Bile duct (tissue), 1 donor: ENCODE data around the genes MYO19, C17orf78 and SYNRG.

DNA sequence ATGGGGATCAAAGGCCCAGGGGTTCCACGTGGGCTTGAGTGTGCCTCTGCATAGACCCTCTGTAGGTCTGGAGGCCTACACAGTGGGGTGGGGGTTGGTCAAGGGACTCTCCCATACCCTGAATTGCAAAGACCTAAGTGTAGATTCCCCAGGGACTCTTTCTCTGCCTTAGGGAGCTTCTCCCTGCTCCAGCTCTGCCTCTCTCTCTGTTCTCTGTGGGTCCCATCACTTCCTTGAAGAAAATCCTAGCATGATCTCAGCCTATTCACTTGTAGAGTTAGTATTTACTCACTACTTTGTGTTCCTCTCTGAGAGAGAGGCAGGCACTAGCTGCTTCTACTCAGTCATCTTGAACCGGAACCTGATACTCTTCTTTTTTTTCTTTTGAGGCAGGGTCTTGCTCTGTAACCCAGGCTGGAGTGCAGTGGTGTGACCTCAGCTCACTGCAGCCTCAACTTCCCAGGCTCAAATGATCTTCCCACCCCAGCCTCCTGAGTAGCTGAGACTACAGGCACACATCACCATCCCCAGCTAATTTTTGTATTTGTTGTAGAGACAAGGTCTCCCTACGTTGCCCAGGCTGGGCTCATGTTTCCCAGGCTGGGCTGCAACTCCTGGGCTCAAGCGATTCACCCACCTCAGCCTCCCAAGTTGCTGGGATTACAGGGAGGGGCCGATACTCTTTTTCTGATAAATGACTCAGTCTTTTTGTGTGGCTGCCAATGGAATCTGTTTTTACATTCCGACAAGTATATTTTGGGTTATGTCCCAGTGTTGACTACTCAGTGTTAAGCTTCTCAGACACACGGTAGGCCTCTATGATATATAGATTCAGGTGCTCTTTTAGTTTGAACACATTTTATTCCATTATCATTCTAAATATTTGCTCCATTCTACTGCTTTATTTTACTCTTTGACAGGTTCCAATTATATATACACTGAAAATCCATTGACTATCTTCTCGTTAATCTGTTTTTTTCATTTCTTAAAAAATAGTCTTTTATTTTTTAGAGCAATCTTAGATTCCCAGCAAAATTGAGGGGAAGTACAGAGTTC, 58.3 kb downstream of the SLFN11 start:
- PRO-cap = no peak

- PRO-cap = no peak
Measured at GRCh38 chr17:35531242-35531522, 6.3 kb downstream of the SLFN12L start.

GRCh38 chr17:35579135-35579602, 798 bp upstream of the PEX12 start:
- PRO-cap = no peak

DNA sequence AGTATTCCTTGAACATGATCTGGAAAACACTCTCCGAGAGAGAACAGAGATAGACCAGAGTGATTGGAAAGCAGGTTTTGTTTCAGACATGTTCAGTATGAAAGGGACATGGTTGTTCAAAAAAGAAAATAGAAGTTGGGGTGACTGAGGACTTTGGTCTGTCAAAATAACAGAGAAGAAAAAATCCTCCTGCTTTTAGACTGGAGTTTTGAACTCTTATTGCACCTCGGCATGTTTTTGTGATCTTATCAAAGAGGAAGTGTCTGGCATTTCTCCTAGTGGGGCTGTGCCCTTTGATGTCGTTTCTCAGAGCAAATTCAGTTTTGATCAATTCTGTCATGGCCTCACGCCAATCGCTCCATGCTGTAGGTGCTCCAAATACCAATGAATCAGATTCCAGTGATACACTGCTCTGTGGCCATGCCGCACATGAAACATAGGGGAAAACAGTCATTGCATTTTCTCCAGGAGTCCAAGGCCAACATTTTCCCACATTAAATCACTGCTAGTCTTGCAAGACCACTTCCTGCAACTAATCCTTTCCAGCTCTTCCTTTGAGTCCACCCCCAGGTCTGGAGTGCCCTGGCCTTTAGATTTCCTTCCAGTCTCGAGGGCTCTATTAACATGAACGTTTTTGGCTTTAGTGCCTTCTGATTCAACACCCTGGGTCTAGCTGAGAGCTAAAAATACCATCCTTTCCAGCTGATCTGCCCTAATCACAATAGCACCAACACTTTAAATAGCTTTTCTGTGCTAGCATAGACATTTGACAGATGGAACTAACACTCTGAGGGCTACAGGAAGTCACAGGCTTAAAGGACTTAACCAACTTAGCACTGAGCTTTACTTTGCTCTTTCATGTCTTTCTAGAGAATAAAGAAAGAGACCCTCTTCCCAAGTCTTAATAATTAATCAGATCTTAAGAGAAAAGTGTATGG, 18.3 kb upstream of the RASL10B start:
- PRO-cap = no peak

- PRO-cap = no peak
Measured at GRCh38 chr17:35900337-35900765, 20.2 kb upstream of the CCL5 start.

- PRO-cap = no peak
Measured at GRCh38 chr17:35984140-35984872, 2.2 kb downstream of the CCL14 start.

- PRO-cap = no peak
Measured at GRCh38 chr17:36520626-36521002, 14.1 kb downstream of the MYO19 start.

DNA sequence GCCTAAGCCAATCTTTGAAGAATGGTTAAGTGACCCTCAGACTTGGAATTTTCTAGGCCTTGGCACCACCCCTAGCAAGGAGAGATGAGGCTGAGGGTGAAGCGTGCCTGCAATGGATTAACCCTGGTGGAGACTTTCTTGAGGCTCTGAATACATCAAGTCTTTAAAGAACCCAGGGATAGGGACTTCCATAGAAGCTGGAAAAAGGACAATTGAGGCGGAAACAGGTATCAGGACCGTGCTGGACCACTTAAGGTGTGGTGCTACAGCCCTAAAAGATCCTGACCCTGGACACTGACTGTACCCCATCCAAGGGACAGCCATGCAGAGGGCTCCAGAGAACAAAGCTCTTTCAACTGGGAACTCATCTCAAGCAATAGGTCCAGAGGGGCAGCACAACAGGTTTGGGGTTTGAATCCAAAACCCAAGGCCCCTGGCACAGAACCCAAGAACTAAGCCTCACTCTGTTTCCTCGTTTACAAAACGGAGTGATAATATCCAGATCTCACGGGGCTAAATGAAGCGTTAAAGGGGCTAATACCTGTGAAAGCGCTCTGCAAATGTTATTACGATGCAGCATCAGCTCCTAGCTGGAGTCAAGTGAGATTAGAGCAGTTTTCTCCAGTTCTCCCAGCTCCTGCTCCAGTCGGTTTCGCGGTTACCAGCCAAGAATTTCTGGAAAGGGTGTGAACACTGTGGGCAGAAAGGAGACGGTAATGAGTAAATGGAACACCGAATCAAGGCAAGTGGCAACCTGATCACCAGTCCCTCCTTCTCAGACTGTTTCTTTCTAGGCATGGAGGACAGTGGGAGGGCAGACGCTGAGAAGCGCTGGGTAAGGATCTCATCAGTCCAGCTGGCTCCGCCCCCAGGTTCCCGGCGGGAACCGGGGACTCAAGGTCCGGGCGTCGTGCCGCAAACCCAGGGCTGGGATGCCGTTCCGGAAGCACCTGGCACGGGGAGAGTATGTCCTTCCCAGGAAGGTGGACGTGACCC, 958 bp downstream of the MYO19 start:
- PRO-cap = bidirectional peak, plus-strand start at position 871 of the sequence, minus-strand start at position 788 of the sequence

DNA sequence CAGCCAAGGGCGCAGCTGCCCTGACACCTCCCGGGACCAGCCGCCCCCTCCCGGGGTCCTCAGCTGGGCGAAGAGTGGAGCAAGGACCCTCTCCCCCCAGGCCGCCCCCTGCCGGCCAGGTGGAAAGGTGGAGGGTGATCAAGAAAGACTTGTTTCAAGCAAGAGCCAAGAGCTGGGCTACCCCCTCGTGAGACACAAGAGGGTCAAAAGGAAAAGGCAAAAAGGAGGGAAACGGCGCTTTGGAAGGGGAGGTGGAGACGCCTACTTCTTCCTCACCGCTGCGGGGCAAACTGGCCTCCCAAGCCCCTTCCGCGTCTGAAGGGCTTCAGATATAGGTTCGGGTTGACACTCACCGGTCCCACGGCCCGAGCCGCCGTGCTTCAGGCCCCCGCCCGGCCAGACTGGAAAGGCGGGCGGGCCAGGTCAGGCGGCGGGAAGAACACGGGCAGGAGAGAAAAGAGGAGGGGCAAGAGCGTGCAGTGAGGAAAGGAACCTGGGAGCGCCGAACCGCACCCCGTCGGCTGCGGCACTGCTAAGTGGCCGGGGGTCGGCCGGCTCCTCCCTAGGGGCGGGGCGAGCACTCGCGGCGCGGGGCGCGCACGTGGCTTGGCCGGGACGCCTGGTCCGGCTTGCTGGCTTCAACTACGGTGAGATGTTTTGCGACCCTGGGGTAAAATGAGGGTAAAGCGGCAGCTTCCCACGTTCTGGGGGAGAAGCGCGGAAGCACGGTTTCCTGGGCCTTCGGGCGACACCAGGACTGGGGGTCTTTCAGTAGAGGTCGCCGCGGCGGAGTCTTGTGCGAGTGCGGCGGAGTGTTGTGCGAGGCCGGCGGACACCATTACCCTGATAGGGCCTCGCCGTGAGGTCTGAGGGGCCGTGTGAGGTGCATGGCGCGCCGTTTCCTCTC, at the start of gene MYO19:
MYO19 (minus strand) TSS at position 461 of the 907 bp plus-strand sequence.
- PRO-cap = bidirectional peak, plus-strand start at position 613 of the sequence, minus-strand start at position 403 of the sequence

DNA sequence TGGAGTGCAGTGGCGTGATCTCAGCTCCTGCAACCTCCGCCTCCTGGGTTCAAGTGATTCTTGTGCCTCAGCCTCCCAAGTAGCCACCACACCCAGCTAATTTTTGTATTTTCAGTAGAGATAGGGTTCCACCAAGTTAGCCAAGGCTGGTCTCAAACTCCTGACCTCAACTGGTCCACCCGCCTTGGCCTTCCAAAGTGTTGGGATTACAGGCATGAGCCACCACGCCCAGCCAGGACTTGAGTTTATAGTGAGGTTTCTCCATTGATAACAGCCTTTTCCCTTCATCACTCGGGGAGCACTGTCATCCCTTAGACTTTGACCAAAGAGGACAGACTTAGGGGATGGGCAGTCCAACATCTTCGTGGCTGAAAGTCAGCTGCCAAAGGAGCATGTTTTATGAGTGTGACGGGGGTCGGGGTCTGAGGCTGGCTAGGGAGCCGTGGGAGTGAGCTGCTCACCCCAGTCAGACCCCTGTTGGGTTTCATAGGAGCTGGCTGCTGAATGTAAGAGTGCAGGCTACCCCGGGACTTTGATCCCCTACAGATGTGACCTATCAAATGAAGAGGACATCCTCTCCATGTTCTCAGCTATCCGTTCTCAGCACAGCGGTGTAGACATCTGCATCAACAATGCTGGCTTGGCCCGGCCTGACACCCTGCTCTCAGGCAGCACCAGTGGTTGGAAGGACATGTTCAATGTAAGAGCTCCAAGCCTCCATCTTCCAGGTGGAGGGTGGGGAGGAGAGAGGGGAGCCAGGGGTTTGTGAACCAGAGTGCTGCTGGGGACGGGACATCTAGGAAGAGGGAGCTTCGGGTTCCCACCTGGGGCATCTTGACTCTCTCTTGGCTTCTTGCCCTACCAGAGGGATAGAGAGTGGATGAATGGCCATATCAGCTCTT, 3.1 kb downstream of the DHRS11 start:
- PRO-cap = no peak

GRCh38 chr17:36600017-36600935, 1.1 kb upstream of the MRM1 start:
- PRO-cap = no peak

GRCh38 chr17:36690583-36690799, 89.1 kb downstream of the MRM1 start:
- PRO-cap = no peak

GRCh38 chr17:36940242-36940630, 3.0 kb downstream of the LHX1 start:
- PRO-cap = no peak

GRCh38 chr17:37358122-37358429, 17.7 kb upstream of the C17orf78 start:
- PRO-cap = no peak

DNA sequence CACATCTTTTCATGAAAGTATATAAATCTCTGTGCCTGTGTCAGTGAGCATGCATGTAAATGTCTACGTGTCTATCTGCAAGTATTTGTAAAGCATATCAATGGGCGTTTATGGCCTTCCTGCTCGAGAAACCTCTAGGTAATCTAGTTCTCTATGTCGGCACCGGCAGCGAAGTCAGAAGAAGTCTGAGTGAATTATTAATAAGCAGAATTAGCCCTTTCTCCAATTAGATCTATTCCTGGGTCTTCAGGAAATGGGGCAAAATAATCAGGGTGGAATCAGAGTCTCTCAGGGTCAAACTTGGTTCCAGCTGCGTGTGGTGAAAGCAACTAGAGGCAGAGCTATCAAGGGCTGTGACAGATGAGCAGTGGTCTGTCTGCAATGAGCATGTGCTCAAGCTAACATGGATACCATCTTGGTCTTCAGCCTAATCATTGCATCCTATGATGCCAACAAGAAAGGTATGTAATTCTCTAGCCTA, at the start of gene C17orf78:
C17orf78 (plus strand) TSS at position 296 of the 481 bp plus-strand sequence.
- PRO-cap = no peak

DNA sequence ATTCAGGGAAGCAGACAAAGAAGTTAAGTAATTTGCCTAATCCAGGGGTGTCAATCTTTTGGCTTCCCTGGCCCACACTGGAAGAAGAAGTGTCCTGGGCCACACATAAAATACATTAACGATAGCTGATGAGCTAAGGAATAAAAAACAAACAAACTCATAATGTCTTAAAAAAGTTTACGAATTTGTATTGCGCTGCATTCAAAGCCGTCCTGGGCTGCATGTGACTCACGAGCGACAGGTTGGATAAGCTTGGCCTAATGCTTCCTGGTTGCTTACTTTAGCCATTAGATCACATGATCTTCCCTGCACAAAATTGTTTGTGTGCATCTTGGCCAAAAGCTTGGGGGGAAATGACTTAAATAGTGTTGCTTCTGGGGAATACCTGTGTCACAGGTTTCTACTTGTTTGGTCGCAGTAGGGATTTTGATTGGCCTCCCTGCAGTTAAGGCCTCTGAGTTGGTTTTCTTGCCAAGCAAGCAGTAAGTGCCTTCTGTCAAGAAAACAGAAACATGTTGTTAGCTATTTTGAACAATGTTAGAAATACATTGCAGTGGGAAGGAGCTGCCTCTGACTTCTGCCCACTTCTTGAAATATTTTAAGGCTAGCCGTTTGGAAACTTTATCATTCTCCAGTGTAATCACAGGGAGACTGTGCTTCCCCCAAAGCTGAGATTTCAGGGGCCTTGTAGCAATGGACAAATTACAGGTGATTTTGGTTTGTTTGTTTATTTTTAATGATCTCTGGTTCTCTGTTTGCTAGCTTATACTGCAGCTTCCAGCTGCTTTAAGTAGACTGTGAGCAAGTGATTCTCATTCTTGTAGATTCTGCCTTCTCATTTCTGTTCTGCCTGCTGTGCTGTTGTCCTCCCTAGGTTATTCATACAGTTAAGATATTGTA, 39.5 kb upstream of the DUSP14 start:
- PRO-cap = no peak

- PRO-cap = no peak
Measured at GRCh38 chr17:37587495-37588162, 21.6 kb downstream of the SYNRG start.

- PRO-cap = unidirectional peak, minus-strand start at chr17:37606192
Measured at GRCh38 chr17:37606104-37606506, 3.1 kb downstream of the SYNRG start.

DNA sequence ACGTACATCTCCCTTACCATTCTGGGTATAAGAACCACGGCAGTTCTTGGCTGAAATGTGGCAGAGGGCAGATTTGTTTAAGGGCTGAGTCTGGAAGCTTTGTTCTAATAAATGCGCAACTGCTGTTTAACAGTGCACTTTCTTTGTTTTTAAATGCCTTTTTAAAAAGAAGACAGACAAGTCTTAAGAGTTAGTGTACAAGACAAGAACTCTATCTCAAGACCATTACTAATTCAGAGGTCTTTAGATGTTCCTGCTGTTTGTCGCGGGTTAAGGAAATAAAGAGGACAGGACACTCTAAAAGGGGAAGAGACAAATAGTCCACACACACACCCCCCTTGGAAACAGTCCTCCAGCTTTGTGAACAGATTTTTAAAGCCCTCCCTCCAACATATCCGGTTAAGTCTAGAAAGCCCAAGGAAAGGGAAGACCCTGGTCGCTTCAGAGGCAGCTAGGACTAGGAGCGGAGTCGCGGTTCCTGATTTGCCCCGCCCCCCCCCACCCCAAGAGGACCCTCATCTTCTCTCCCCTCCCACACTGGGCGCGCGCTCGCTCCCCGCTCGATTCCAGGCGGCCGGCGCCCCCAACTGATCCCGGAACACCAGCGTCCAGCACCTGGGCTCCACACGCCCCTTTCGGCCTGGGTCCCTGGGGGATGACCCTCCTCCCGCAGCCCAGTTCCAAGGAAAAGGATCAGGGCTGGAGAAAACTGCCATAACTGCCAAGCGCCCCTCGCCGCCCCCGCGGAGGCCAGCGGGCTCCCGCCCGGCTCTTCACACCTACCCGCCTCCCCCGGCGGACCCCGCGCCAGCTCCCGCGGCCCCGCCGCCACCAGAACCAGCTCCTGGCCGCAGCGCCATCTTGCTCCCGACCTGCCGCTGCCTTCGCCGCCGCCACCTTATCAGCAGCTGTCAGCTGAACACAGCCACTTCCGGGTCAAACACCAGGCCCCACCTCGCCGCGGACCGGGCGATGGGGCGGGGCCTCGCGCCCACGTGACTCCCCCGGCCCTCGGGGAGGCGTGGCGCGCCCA, at the start of gene SYNRG:
SYNRG (minus strand) TSS at position 923 of the 1,033 bp plus-strand sequence.
- PRO-cap = unidirectional peak, plus-strand start at position 408 of the sequence; unidirectional peak, plus-strand start at position 444 of the sequence; bidirectional peak, plus-strand start outside the sequence, minus-strand start at position 874 of the sequence

DNA sequence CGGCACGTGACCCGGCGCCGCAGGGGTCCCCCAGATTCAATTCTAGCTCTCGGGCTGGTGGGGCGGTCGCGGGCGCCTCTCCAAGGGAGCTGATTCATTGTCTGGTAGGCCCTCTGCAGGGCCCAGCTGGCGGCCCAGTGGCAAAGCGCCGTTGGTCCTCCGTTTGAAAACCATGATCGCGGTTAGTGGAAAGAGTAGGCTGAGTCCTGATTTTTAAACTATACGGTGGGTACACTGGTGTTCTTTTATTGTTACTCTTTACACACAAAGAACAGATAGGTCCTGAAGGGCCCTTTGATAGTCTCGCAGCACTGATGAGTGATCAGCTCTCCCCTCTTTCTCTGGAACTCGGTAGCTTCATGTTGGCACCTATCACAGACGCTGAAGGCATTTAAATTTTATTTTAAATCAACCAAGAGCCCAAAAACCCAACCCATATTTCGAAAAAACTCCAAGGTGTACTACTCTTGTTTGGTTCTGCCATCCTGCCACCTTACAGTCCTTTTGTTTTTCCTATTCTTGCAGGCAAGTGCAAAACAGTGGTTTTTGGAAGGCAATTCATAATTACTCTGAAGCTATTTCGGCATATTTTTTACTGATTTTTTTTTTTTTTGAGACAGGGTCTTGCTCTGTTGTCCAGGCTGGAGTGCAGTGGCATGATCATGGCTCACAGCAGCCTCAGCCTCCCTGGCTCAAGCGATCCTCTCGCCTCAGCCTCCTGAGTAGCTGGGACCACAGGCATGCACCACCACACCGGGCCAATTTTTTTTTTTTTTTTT, 500 bp upstream of the SYNRG start:
- PRO-cap = bidirectional peak, plus-strand start at position 39 of the sequence, minus-strand start outside the sequence; unidirectional peak, minus-strand start at position 350 of the sequence